ENCODE results near the gene RGMB.

GRCh38 chr5:95837908-95838552 lies 15.5 kb upstream of the GLRX start:
- PRO-cap, result no peak

- PRO-cap, result no peak
Measured at GRCh38 chr5:95928029-95928411, 33.6 kb downstream of the ELL2 start.

- PRO-cap, result no peak
Measured at GRCh38 chr5:95930638-95931558, 30.8 kb downstream of the ELL2 start.

- PRO-cap, result no peak
Measured at GRCh38 chr5:95946288-95947213, 15.1 kb downstream of the ELL2 start.

- PRO-cap, result no peak
Measured at GRCh38 chr5:96177047-96177852, 215.6 kb upstream of the ELL2 start.

DNA sequence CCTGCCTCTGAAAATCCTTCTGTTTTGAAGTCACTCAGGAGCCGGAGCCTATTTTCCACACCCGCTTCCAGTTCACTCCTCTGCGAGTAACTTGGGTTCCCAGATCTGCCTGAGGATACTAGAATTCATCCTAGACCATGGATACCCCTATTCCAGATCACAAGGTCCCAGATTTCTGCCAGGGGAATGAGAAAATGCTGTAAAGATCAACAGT lies 197.4 kb downstream of the PCSK1 start:
- PRO-cap, result no peak

- PRO-cap, result no peak
Measured at GRCh38 chr5:96733886-96734839, 72.0 kb downstream of the CAST start.

- PRO-cap, result no peak
Measured at GRCh38 chr5:96922870-96923287, 13.0 kb upstream of the LNPEP start.

DNA sequence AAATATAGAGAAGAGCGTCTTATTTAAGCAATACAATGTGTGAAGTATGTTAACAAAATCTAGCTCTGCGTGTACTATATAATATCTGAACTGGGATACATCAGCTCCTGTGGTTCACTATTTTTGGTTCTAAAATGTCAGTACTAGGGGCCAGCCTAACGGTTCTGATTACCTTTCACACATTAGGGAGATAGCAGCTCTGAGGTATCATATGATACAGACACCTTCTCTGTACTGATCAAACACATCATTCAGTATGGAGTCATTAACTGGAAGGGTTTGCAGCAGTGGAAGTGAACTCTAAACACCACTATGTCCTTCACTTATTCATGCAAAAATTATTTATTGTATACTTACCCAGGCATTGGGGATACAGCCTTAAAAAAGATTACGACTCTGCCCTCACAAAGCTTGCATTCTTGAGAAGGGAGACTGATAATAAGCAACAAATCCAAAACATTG lies 2.1 kb upstream of the LNPEP start:
- PRO-cap, result unidirectional peak, plus-strand start at position 254 of the sequence

- PRO-cap, result no peak
Measured at GRCh38 chr5:97009253-97010043, 73.6 kb downstream of the LNPEP start.

GRCh38 chr5:97165627-97166292 lies 17.3 kb downstream of the RIOK2 start:
- PRO-cap, result no peak

GRCh38 chr5:97183371-97184303 lies 590 bp upstream of the RIOK2 start:
- PRO-cap, result bidirectional peak, plus-strand start at chr5:97183829, minus-strand start at chr5:97183747; unidirectional peak, minus-strand start at chr5:97184226

- PRO-cap, result no peak
Measured at GRCh38 chr5:97840634-97841085, 657.6 kb upstream of the RIOK2 start.

DNA sequence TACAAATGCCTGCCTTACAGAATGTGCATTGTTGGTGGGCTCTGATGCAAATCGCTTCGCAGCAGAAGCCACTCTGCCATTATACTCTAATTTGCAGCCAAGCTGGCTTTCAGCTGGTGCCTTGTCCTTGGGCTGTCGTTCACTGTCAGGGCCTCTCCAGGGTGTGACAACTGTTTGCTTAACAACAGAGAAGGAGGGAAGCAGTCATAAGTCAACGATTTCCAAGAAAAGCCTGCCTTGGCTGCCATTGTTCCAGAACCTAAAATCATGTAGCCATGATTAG lies 260.1 kb upstream of the RGMB start:
- PRO-cap, result bidirectional peak, plus-strand start at position 207 of the sequence, minus-strand start at position 144 of the sequence

DNA sequence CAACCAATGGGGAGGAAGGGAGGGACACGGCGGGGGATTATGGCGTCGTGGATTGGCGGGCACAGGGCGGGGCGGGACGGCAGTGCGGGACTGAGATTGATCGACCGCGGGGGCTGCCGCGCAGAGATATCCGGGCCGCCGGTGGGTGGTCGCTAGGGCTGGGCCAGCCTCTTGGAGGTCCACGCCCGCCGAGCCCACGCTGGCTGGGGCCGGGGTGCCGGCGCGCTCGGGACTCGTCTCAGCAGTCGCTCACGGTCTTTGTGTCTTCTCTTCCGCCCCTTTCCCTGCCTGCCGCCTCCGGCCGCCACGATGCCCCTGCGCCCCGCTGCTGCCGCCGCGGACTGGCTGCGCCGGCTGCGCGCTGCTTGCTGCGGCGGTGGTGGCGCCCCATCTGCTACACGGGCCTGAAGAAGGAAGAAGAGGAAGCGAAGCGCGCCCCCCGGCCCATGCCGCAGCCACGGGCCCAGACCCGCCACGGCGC lies at the start of gene RGMB:
RGMB (plus strand) TSS at position 121 of the 481 bp plus-strand sequence.
- PRO-cap, result bidirectional peak, plus-strand start at position 123 of the sequence, minus-strand start outside the sequence

DNA sequence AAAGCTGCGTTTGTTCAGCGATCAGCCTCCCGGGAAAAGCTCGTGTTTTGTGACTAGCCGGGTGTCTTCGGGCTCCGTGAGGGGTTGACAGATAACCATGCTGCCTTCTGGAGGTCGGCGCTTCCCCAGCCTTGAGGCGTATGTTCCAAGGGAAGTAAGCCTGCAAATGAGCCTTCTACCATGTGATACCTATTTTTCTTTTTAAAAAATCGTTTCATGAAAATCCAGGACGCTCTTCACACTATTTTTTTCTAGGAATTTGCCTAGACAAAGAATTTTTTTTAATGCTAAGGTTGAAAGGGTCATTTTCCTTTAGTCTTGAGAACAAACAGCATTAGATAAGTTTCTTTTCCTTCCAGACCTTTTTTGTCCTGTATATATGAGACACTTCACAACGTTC lies 1.3 kb downstream of the RGMB start:
- PRO-cap, result unidirectional peak, minus-strand start at position 61 of the sequence; unidirectional peak, minus-strand start at position 109 of the sequence

- PRO-cap, result no peak
Measured at GRCh38 chr5:98803161-98803414, 29.6 kb downstream of the RGMB start.

- PRO-cap, result no peak
Measured at GRCh38 chr5:98879363-98879783, 49.4 kb downstream of the CHD1 start.

GRCh38 chr5:98939075-98939839 lies 10.4 kb upstream of the CHD1 start:
- PRO-cap, result no peak

GRCh38 chr5:100890784-100891277 lies 12.3 kb downstream of the ST8SIA4 start:
- PRO-cap, result no peak

All from neuron (in vitro differentiated cells).